Left colon (tissue), 1 donor: ENCODE measurements around a stretch of chr2.

GRCh38 chr2:74508206-74508551 lies 684 bp upstream of the PCGF1 start:
- PRO-cap, result no peak

- PRO-cap, result no peak
These were observed 5.6 kb downstream of the LOXL3 start for GRCh38 chr2:74548203-74548559.

DNA sequence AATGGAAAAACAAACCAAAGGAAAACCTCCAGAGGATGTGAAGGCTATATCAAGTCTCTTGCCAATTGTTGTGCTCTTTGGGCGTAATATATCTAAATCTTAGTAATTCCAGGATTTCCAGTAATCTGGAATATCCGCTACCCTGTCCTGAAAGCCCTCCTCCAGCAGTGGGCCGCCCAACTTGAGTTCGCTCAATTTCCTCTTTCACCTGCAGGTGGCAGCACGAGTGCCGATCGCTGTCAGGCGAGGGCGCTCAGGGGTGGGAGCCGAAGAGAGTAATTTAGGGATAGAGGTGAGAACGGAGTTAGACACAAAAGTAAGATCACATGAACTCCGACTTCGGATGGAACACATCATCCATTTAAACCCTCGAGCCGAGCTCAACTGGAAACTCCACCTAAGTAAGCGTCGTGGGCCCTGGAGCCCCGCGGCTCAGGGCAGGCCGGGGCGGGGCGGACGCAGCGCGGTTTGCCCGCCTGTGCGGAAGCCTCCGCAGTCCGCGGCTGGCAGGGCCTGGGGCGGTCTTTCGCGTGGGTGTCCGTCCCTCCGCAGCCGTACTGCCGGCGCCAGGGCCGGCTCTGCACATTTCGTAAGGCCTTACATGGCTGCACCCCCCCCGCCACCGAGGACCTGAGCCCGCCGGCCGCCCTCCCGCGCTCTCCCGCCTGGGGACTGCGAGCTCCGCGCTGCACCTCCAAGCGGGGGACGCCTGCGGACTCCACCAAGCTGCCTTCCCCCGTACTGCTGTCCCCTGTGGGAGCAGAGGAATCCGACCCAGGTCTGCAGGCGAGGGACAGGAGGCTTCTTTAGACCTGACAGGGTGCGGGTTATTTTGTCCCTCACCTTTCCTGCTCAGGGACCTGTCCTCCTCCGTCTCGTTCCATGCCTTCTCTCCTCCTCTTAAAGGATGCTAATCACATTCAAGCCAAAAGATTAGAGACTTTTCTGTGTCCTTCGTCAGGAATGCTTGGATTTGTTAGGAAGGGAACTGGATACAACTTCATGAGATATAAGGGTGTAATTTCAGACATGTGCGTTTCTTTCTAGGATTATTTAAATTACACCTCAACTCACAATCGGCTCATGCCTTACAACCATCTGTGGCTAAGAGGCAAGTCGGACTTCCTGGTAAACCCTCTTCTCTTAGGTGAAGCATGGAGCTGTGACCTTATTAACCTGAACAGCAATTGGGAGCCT lies 61.3 kb downstream of the SEMA4F start:
- PRO-cap, result unidirectional peak, plus-strand start at position 283 of the sequence; unidirectional peak, plus-strand start at position 495 of the sequence; unidirectional peak, minus-strand start at position 674 of the sequence; unidirectional peak, minus-strand start at position 894 of the sequence; unidirectional peak, minus-strand start at position 1,124 of the sequence

- PRO-cap, result unidirectional peak, plus-strand start at chr2:74717386
These were observed 63.1 kb downstream of the SEMA4F start for GRCh38 chr2:74717131-74717622.

- PRO-cap, result bidirectional peak, plus-strand start at chr2:74843582, minus-strand start at chr2:74843551; bidirectional peak, plus-strand start at chr2:74844222, minus-strand start at chr2:74844050
These were observed 9.5 kb downstream of the HK2 start for GRCh38 chr2:74843005-74844306.

GRCh38 chr2:74855822-74856808 lies 22.2 kb downstream of the HK2 start:
- PRO-cap, result no peak

DNA sequence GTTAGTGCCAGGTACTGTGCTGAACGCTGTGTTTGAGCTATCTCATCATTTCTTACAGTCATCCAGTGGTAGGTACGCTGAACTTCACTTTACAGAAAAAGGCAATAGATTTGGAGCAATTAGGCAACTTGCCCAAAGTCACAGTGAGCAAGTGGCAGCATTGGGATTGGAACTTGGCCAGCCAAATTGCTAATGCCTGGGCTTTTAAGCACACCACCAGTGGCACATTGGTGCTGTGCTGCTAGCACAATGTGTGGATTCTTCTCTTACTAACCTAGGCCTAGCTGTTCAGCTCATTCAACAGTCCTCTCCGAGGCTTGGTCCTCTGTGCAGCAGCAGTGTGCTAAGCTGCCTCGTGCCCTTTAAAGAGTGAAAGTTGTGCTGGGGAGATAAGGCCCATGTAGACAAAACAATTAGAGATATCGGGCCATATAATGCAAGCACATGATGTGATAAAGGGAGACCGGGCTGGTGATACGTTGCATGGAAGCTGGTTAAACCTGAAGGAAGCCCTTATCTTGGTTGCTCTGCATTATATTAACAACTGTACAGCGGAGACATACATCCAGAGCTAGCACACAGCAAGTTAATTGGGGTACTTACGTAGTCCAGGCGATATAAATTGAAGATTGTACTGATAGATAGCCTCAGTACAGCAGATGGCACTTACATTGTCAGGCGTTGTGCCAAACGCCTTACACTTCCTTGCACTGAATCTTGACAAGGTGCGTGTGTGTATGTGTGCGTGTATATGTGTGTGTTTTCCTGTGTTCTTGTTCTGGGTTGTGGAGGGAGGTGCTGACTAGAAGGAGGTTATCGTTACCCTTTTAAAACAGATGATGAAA lies 28.4 kb downstream of the HK2 start:
- PRO-cap, result bidirectional peak, plus-strand start at position 650 of the sequence, minus-strand start at position 364 of the sequence

DNA sequence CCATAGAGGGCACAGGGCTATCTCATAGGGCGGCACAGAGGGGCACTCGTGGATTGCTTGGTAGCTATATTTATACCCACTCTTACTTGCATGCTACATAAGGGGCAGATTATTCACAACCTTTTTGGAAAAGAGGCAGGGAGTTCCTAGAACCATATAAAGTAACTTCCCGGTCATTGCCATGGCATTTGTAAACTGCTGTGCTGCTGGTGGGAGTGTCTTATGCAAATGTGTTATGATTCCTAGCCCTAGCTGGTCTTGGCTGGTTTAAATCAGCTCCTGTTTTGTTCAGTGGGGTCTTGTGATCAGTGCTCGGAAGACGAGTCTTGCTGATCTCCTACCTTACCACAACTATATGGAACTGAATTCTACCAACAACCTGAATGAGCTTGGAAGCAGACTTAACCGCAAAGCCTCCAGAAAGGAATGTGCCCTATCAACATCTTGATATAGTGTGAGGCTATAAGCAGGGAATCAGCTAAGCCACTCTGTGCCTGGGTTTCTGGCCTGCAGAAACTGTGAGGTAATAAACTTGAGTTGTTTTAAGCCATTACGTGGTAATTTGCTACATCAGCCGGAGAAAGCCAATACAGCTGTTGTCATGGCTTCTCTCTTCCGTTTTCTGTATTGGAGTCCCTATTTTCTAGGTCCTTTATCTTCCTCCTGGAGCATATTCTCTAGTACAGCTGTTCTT lies 33.5 kb downstream of the POLE4 start:
- PRO-cap, result no peak

DNA sequence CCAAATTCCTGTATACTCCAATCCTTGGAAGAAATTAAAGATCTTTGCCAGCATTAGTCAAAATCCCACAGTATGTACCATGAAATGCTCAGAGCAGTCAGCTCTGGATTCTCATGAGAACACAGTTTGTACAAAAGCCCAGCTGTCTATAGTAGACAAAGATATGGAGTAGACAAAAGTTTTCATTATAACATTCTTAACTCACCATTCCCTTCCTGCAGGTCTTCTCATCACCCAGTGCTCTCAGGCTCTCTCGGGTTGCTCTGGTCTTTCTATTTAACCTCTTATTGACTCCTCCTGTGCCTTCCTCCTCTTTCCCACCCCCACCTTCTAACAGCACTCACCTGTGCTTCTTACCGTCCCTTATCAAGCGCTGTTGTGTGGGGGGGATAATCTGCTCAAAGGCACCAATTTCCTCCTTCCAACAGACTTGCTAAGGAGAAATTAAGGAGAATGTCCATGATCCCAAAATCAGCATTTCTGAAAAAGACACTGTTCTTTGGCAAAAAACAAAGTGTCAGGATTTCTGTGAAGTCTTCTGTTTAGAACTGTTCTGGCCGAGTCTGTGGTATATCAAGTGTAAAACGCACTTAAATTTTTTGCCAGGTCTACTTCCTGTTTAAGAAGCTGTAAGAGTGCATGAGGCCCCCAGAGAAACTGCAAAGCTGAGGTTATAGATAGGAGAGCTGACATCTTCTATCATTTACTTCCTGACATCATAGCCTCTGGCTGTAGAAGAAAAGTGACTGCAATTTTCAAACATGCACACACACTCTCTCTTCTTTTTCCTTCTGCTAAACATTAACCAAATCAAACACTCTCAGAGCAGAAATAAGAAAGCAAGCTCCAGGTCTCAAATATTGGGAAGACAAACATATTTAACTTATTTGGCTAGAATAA lies 144.0 kb downstream of the EVA1A start:
- PRO-cap, result no peak

GRCh38 chr2:77103319-77103698 lies 418.9 kb downstream of the LRRTM4 start:
- PRO-cap, result no peak

DNA sequence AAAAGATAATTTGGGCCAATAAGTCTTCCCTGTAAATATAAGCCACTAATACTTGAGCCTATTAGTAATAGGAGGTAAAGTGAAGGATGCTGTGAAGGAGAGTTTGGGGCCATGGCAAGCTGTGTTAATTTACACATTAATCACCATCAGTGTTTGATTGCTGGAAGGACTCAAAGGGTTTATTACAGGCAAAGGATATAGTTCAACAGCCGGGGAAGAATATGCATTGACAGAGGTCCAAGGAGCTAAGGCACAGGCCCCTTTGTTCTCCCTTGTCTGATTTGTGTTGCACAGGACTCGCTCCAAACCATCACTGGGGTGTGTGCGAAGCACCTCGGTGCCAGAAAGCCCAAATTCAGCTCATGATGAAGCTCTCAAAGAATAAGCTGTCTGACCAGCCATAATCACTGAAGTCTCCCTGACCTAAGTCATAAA lies 109.7 kb upstream of the REG3G start:
- PRO-cap, result no peak

DNA sequence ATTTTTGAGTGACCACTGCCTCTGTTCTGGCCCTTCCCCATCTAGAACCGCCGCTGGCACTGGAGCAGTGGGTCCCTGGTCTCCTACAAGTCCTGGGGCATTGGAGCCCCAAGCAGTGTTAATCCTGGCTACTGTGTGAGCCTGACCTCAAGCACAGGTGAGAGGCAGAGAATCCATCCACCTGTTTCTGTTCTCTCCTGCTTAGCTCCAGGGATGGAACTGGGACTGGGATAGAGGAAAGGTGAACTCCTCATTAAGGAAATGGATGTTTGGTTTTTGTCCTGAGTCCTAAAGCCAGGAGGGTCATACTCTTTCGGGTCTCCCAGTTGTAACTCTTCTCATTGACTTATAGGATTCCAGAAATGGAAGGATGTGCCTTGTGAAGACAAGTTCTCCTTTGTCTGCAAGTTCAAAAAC lies 2.5 kb downstream of the REG1A start:
- PRO-cap, result no peak

DNA sequence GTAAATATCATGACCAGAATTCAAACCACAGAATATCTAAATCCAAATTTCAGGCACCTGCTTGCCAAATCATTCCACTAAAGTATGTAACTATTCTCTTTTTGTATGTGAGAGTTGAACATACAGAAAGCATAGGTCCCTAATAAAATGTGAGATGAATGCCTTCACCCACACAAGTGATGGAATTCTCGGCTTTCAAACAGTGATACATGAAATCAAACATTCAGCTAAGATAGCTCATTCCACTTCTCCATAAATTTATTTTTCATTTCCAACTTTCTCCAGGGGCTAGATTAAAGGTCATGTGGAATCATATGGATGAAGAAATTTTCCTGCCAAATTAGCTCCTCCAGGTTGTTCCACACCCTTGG lies 721.6 kb downstream of the SUCLG1 start:
- PRO-cap, result no peak

GRCh38 chr2:84459402-84459691 lies 267 bp upstream of the SUCLG1 start:
- PRO-cap, result bidirectional peak, plus-strand start at chr2:84459581, minus-strand start at chr2:84459239

DNA sequence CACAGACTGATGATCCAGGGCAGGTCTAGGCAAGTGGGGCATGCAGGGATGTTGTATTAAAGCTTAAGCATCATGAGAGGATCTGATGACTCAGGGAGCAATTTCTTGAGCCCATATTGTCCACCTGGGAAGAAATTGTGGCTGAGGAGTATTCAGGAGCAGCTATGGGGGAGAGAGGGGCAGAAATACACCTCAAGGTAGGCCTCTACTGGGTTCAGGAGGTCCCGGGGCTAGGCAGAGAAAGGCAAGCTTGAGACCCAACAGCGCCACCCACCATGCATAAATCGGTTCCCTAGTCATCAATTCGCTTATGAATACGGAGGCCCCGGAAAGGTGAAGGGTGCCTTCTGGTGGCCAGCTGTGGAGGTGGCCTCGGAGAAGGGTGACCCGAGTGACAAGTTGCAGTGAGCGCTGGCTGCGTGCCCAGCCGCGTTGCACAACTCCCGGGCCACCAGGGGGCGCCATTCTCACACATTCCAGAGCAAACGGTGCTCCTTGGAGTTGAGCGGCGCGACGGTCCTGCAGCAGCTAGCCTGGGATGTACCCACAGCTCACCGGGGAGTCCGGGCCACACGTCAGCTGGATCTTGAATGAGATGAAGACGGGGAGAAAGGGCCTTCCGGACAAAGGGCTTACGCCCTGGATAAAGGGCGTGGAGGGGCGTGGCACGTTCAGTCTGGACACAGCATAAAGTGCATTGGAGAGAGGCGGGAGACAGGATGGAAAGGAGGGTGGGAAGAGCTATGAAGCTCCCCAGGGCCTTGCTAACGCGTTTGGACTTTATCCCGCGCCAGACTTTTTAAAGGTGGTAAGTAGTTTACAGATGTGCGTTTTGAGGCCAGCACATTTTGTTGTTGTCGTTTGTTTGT lies 20.3 kb downstream of the TMSB10 start:
- PRO-cap, result bidirectional peak, plus-strand start at position 717 of the sequence, minus-strand start at position 592 of the sequence

- PRO-cap, result no peak
These were observed 19.6 kb downstream of the KCMF1 start for GRCh38 chr2:84990273-84991291.

DNA sequence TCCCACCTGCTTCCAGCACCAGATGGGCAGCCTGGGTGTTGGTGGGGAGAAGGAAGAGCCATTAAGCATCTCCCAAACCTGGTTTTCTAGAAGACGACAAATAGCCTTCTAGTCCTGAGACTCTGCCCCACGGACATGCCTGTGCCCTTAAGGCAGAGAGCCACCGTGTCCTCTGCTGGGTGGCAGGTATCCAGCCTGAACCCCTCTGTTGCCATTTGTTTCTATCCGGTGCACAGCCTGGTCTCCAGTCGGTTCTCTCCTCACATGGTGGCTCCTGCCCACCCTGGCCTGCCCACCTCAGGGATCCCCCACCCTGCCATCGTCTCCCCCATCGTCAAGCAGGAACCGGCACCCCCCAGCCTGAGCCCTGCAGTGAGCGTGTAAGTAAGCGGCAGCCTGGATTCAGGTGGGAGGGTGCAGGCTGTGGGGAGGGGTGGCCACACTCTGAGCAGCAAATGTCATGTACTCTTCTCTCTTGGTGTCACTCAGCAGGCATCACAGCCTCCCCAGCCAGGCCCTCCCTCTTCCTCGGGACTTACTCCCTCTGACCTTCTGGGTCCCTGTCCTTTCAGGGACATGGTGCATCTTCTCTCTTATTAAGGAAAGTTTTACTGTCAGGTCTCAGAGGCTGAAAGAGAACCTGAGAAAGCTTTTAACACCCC lies 22.6 kb downstream of the TGOLN2 start:
- PRO-cap, result no peak

GRCh38 chr2:85308843-85309517 lies 18.8 kb downstream of the TGOLN2 start:
- PRO-cap, result unidirectional peak, minus-strand start at chr2:85309341

DNA sequence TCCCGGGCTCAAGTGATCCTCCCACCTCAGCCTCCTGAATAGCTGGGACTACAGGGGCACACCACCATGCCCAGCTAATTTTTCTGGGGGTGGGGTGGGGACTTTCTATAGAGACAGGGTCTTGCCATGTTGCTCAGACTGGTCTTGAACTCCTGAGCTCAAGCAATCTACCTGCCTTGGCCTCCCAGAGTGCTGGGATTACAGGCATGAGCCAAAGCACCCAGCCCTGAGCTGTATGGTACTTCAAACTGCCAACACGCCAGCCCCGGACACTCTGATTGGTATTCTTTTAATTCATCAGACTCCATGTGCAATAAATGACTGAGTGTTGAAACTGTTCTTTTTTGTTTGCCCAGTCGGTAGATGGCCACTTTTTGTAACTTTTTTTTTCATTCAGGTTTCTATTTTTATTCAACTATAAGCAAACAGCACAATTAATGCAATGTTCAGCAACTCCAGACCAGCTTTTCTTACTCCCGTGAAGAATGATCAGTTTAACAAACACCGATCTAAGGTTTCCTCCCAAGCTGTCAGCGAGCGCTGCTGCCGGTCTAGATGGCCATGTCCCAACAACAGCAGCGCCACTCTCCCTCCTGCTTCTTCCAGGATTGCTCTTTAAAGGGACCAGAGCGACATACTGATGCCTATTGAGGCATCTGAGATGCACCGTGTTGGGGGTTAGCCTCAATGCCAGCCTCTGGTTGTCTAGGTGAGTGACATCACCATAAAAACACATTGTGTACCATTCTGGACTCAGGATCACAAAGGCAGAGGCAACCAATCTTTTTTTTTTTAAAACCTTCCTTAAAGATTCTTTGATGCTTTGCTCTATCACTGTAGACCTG lies 12.5 kb upstream of the TGOLN2 start:
- PRO-cap, result no peak

GRCh38 chr2:85356840-85357356 lies 2.3 kb downstream of the ELMOD3 start:
- PRO-cap, result no peak